SEM (cell line): Measurements from ENCODE around the genes RAP2B, STRIT1, TIPARP and LEKR1.

- PRO-cap = bidirectional peak, plus-strand start at chr3:153162229, minus-strand start at chr3:153162067; unidirectional peak, plus-strand start at chr3:153162416
These were observed at the start of gene RAP2B for GRCh38 chr3:153162134-153163064. TSS of gene RAP2B (plus strand) at chr3:153162226.

DNA sequence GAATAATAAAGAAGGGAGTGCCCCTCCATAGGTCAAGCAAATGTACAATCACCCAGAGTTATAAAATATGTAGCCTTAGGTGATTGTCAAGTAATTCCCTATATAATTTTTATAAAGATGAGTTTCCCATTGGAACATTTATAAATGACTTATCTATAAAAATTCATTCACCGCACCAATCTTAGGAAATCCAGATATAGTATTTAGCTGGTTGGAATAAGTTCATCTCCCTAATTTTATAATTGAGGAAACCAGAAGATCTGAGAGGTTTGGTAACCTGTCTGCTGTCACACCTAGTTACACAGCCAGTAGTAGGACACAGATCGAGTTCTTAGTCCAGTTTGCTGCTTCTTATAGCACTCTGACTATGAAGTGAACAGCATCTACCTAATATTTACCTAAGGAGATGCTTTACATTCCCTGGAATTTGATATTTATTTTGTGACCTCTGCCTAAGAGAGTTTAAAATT is 4.0 kb downstream of the ARHGEF26 start:
- PRO-cap = no peak

DNA sequence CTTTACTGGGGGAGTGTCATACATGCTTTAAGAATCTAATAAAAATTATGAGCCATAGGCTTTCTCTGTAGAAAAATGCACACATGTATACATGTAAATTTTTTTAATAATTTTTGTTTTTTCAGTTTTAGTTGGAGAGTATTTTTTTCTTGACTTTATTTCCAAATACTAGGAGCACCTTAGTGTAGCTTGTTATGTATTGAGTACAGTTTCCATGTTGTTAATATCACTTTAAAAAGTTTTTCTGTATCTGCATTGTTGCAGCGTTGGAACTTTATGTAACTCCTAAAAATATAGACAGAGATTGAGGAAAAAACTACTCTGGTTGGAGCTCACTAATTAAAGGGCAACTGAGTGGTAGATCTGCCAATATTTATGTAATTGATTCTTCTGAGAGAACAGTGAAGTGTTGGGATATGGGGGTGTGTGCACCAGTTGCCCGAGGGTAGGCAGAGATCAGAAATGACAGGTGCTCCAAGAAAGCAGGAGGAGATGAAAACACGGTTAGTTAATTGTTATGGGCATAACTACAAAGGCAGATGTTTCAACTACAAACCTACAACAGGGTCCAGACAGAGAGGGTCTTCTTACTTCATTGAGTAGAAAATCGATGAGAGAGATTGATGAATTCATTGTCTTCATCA is 17.1 kb downstream of the ARHGEF26 start:
- PRO-cap = no peak

GRCh38 chr3:154139889-154140633 is 18.9 kb downstream of the ARHGEF26 start:
- PRO-cap = no peak

- PRO-cap = no peak
These were observed 2.1 kb downstream of the GPR149 start for GRCh38 chr3:154427726-154428432.

- PRO-cap = no peak
These were observed 3.5 kb upstream of the MME start for GRCh38 chr3:155076530-155077037.

GRCh38 chr3:155109820-155110516 is 29.8 kb downstream of the MME start:
- PRO-cap = no peak

- PRO-cap = no peak
These were observed at the start of gene STRIT1 for GRCh38 chr3:155293616-155294028. TSS of gene STRIT1 (minus strand) at chr3:155293683.

DNA sequence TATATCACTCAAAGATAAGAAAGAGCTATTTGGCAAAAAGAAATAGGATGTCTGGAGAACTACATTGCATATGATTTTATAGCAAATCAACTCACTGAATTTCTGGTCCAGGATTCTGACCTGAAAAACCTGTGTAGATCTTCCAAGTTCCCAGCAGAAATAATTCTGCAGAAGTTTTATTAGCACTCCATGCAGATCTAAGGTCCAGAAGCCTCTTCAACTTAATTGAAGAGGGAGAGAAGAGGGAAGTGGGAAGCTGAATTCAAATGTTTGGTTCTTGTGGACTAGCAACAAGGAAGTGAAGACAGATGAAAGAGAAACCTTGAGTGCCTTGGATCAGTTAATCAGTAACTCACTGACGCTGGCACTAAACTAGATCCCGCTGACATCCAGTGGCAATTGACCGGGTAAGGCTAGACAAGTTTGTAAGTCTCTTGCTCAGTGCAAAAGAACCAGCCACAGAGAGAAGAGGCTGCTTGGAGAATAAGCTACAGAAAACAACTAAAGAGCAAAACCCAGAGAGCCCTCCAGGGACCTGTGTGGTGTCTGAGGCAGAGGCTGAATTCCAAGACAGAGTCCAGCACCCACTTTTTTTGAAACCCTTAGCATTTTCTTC is 7.1 kb downstream of the PLCH1 start:
- PRO-cap = no peak

DNA sequence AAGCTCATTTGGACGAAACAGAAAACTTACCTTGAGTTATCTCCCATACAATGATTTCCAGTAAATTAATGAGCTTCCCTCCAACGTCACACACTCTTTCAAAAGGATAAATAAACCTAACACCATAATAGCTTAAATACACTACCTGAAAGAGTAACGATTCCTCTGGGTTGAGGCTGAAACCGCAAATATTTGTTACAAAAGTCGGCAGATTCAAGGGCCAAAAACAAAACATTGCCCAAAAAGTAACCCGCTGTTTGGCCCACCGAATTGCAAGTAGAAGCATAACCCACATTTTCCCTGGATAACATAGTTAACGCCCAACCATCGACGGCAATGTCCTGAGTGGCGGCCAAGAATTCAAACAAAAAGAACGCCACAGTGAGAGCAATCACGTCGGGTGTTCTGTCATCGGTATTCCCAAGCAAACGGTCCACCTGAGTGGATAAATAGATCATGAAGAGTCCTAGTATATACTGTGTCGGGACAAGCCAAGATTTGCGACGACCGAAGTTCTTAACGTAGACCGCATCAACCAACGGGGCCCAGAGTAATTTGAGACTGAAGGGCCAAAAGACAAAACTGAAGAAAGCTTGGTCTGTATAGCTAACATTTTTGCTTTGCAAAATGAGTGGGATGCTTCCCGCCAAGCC is 1.0 kb downstream of the SLC33A1 start:
- PRO-cap = no peak

DNA sequence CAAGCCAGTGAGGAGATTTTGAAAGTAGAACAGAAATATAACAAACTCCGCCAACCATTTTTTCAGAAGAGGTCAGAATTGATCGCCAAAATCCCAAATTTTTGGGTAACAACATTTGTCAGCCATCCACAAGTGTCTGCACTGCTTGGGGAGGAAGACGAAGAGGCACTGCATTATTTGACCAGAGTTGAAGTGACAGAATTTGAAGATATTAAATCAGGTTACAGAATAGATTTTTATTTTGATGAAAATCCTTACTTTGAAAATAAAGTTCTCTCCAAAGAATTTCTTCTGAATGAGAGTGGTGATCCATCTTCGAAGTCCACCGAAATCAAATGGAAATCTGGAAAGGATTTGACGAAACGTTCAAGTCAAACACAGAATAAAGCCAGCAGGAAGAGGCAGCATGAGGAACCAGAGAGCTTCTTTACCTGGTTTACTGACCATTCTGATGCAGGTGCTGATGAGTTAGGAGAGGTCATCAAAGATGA is 117.1 kb downstream of the GMPS start:
- PRO-cap = no peak

DNA sequence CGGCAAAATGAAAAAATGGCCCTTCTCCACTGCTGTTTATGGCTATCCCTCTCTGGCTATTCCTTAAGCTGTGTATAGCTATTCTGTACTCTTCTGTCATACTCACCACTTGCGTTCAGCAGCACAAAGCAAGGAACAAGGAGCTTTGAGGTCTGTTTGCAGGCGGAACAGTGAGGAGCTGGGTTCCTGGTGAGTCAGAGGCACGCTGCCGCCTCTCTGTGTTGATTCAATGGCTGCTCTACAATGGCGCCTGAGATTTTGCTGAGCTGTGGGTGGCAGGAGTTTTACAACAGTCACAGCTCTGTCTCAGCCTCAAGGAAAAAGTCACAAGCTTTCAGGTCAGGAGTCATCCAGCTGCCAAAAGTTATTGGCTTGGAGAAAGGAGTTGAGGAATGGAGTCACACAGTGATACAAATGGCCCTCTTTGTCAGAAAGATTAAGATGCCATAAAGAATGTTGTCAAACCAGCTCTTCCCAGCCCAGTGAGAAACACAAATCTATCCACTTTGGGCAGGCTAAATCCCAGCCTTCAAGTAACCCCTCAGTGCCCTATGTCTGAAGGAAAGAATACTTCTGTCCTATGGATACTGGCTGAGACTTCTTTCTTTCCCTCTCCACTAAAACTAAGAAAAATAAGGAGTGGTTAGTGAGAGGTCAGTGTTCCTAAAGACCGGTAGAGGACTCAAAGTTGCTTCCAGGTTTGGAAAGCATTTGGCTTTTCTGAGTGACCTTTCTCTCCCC is 98.0 kb downstream of the SSR3 start:
- PRO-cap = no peak

- PRO-cap = no peak
These were observed 19.2 kb downstream of the SSR3 start for GRCh38 chr3:156535628-156536298.

GRCh38 chr3:156673846-156674734 is at the start of gene TIPARP:
TSS of gene TIPARP (plus strand) at chr3:156674590.
- PRO-cap = bidirectional peak, plus-strand start at chr3:156674139, minus-strand start at chr3:156674160; bidirectional peak, plus-strand start at chr3:156674590, minus-strand start at chr3:156674444

- PRO-cap = bidirectional peak, plus-strand start at chr3:156826353, minus-strand start at chr3:156826216
These were observed at the start of gene LEKR1 for GRCh38 chr3:156825855-156826387. TSS of gene LEKR1 (plus strand) at chr3:156826353.

- PRO-cap = no peak
These were observed 82.4 kb downstream of the CCNL1 start for GRCh38 chr3:157077423-157078090.

DNA sequence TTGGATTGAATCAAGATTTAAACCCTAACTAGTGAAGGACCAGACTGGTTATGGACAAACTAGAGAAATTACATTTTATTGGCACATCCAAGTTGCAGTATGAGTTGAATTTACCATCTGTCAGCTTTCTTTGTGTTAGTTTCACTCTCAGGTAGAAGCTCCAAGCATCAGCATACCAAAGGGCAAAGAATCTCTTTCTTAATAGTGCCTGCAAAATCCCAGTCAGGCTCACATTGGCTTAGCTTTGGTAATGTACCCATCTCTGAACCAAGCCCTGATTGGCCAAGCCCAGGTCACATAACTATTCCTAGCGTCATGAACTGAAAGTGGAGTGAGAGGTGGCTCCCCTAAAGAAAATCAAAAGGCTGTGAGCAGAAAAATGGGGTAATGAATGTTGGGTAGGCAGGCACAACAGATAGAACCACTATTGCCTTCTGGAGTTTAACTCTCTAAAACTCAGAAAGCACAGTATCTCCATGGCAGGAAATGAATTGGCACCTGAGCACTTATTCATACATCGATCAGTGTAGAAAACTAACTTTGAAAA is 66.8 kb downstream of the CCNL1 start:
- PRO-cap = no peak

DNA sequence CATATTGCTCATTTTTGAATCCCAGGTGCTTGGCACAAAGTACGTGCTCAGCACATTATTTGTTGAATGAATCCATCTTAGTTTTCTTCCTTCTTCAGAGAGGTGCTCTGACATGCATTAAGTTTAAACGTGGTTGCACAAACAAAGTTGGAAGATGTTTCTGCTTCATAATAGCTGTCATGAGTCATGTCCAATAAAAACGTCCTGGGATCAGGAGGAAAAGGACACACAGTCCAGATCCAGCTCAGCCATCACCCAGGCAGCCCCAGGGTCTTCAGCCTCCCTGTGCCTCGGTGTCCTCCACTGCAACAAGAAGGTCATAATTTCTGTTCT is 55.5 kb downstream of the CCNL1 start:
- PRO-cap = no peak

DNA sequence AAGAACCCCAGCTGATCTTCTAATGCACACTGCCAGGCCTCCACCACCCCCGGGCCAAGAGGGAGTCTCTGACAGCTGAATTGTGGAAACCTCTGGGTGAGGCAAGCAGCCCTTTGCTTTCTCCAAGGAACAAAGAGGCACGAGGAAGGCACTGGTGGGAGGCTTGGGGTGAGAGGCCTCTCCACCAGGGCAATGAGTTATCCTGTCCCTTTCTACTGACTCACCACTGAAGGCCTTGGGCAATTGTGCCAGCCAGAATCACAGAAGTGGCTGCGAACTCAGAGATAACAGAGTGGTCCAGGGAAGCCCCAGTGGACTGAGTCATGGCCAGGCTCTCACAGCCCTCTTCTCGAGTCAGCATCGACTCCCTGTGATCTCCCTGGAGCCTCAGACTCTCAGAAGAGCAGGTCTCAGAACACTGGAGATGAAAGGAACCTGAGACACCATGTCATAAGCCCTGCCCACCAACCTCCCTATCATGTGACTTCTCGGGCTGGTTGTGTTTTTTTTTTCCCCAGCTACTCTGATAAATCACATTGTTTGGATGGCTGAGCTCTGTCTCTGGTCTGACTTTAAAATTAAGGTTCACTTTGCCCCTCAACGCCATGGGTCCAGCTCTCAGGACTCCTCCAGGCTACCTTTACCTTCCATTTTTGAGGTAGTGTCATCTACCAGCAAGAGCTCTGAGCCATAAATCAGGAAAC is 31.6 kb downstream of the CCNL1 start:
- PRO-cap = no peak

DNA sequence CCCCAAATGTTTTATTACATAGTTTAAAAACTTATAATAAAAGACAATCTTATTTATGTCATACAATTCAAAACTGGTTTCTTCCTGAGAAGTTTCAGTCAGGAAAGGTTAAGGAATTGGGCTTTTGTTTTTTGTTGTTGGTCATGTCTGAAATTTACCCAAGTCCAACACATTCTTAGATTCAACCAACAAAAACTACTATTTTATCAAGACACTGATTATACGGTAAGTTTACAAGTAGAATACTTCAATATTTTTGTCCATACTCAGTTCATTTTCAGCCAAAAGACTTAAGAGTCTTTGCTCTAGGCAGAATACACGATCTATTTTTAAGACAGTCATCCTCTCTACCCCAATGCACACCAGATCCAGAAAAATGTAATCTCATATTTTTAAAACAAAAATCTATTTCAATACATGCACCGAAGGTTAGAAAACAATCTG is 5.8 kb downstream of the CCNL1 start:
- PRO-cap = no peak